Uterus (tissue), 7 donors: Measurements from ENCODE around the genes MON1B and SYCE1L.

DNA sequence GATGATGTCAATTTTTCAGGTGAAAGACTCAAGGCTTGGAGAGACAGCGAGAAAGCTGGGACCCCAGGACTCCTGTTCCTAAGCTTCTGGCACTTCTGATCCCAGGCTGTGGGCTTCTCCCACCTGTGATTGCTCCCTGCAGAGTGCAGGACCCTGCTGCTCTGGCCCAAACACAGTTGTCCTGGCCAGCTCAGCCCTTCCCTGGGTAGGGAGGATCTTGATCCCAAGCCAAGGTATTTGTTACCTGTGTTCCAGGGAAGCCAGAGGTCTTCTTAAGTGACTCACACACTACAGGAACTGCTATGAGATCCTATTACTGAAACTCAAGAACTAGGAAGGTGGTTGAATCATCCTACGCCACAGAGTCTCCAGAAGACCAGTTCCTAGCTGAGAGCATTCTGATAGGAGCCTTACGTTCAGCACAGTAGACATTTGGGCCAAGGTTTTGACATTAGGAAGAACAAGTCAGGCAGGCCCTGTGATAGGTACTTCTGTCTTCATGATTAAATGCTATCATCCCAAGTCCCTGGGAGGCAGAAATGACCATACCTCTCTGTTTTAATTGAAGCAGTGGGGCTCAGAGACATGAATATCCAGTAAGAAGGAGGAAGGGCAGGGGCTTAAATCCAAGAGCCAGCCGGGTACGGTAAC is 12.0 kb downstream of the CHST6 start:
- PRO-cap, 4 experiments, result peak in 1 of 4 experiments; most common plus-strand start position 379 of the sequence (in 1)
- RAMPAGE, long total RNA, 2 experiments, result no peak in any of the 2 experiments
- RRBS, result no CpG with 5 or more reads among the region's 5 CpGs

DNA sequence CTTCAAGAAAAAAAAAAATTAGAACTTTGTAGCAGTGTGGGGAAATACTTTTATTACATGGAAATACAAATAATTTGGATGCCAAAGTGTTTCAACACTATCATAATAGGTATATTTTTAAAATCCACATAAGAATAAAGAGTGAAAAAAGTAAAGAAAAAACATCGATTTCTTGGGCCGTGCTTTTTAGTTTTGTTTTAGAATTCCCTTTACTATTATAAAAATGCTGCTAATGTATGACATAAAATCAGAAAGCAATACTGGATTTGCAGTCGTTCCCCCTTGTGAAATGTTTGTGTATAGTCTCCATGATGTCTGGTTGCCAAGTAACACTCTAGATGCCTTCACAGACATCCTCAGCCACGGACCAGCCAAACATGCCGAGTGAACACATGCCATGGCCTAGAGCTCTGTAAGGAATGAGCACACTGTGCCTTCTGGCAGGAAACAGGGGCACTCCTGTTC is 6.5 kb upstream of the CHST6 start:
- PRO-cap, 4 experiments, result no peak in any of the 4 experiments
- RAMPAGE, long total RNA, 2 experiments, result no peak in any of the 2 experiments
- RRBS, result no CpG with 5 or more reads among the region's 5 CpGs

- PRO-cap, 4 experiments, result peak in 4 of 4 experiments; most common plus-strand start chr16:75517493 (in 2); most common minus-strand start chr16:75517330 (in 3)
- RAMPAGE, long total RNA, 2 experiments, result no peak in any of the 2 experiments
- RRBS, result 5% methylated on average over 9 of the region's 62 CpGs
Measured at GRCh38 chr16:75516913-75517684, 18.8 kb downstream of the CHST5 start.

- PRO-cap, 4 experiments, result no peak in any of the 4 experiments
- RAMPAGE, long total RNA, 2 experiments, result no peak in any of the 2 experiments
- RRBS, result no CpG with 5 or more reads among the region's 5 CpGs
Measured at GRCh38 chr16:75527677-75528354, 8.1 kb downstream of the CHST5 start.

GRCh38 chr16:75541253-75541839 is 5.4 kb upstream of the CHST5 start:
- PRO-cap, 4 experiments, result no peak in any of the 4 experiments
- RAMPAGE, long total RNA, 2 experiments, result no peak in any of the 2 experiments
- RRBS, result no CpG with 5 or more reads among the region's 5 CpGs

GRCh38 chr16:75566631-75567260 is 567 bp downstream of the GABARAPL2 start:
- PRO-cap, 4 experiments, result peak in 2 of 4 experiments; most common plus-strand start chr16:75567012 (in 2); most common minus-strand start chr16:75566892 (in 1)
- RAMPAGE, long total RNA, 2 experiments, result no peak in any of the 2 experiments
- RRBS, result 2% methylated on average over 14 of the region's 42 CpGs

DNA sequence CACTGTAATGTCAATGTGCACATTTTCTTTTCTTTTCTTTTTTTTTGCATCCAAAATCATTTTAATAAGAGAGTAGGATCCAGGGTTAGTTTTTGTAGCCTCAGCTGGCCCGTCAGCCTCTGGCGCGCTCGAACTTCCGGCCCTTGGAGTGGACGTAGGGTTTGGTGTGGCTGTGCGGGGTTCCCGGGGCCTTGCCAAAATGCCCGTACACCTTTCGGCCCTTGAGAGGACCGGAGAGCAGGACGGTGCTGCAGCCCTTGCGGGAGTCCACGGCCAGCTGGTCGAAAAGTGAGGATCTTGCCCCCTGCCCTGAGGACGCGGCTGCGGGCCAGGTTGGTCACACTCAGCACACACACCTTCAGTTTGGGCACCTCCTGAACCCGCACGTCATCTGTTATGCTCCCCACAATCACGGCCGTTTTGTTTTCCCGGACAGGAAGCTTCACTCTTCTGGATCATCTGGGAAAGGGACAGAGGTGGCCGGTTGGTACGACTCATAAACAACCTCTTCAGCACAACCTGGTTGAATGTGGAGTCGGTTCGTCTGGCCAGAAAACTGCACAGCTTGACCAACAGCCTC is 42.1 kb upstream of the CNTNAP4 start:
- PRO-cap, 4 experiments, result no peak in any of the 4 experiments
- RAMPAGE, long total RNA, 2 experiments, result no peak in any of the 2 experiments
- RRBS, result 97% methylated on average over 5 of the region's 27 CpGs

GRCh38 chr16:77190821-77191441 is at the start of gene MON1B:
Gene MON1B (plus strand): TSS chr16:77191190.
- PRO-cap, 4 experiments, result peak in 4 of 4 experiments; most common plus-strand start chr16:77190967 (in 2); most common minus-strand start chr16:77191135 (in 4)
- RAMPAGE, long total RNA, 2 experiments, result start-site peak on the plus strand in 2 of 2 experiments, at chr16:77190912-77191211 at its widest, 10 to 159 reads per replicate
- RRBS, result 1% methylated on average over 12 of the region's 44 CpGs

DNA sequence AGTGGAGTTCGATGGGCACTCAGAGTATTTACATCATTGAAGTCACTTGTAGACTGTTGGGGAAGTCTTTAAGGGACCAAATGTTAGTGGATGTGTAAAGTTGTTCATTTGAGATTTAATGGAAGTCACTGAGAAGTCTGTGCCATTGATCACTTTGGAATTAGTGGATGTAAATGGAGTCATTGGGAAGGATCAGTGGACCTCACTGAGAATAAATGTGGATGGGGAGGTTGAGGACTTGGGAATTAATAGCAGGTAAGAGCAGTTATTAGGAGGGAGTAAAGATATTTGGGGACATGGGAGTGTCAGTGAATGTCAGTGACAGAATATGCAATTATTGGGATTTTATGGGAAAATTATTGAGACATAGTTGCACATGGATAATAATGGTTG is 1.1 kb downstream of the MON1B start:
- PRO-cap, 4 experiments, result no peak in any of the 4 experiments
- RAMPAGE, long total RNA, 2 experiments, result no peak in any of the 2 experiments
- RRBS, result no CpG with 5 or more reads among the region's 1 CpG

DNA sequence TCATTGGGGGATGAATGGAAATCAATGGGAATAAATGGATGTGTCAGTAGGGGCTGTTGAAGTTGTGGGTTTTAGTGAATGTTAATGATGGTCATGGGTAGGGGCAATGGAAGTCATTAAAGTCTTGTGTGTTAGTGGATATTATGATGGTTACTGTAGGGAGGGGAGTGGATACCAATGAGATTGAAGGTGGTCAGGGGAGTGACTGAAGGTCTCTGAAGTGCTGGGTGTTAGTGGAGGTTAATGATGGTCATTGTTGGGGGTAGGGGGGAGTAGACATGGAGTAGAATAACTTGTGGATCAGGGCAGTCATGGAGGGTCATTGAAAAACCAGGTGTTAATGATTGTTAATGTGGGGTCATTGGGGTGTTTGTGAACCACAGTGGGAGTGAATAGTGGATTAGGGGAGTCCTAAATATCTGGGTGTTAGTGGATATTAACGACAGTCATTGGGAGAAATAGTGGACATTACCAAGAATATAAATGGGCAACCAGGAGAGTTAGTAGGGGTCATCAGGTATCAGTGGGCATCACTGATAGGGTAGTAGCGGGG is 1.5 kb downstream of the MON1B start:
- PRO-cap, 4 experiments, result no peak in any of the 4 experiments
- RAMPAGE, long total RNA, 2 experiments, result no peak in any of the 2 experiments
- RRBS, result no CpG with 5 or more reads among the region's 2 CpGs

GRCh38 chr16:77199233-77199592 is at the start of gene SYCE1L:
Gene SYCE1L (plus strand): TSS chr16:77199408.
- PRO-cap, 4 experiments, result no peak in any of the 4 experiments
- RAMPAGE, long total RNA, 2 experiments, result no peak in any of the 2 experiments
- RRBS, result no CpG with 5 or more reads among the region's 18 CpGs

GRCh38 chr16:77236094-77236521 is 36.9 kb downstream of the SYCE1L start:
- PRO-cap, 4 experiments, result no peak in any of the 4 experiments
- RAMPAGE, long total RNA, 2 experiments, result no peak in any of the 2 experiments
- RRBS, result no CpG with 5 or more reads among the region's 21 CpGs

DNA sequence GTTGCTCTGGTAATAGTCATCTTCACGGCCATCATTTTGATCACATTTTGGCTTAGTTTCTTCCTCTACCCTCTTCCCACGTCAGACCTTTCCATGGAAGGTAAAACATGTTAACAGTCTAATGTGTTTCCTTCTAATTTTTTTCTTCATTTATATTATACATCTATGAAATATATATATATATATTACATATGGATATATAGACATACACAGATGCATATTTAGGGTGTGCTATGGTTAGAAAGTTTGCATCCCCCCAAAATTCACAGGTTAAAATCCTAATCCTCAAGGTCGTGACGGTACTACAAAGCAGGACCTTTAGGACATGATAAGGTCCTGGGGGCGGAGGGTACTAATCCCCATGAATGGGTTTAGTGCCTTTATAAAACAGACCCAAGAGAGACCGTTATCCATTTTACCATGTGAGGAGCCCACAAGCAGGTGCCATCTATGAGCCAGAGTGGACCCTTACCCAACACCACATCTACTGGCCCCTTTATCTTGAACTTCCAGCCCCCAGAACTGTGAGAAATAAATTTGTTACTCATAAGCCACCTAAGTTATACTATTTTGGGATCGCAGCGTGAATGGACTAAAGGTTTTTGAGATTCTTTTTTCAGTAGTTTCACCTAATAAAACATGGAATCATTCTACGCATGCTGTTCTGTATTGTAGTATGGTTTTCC is 420.0 kb downstream of the WWOX start:
- PRO-cap, 4 experiments, result peak in 1 of 4 experiments; most common minus-strand start position 594 of the sequence (in 1)
- RAMPAGE, long total RNA, 2 experiments, result no peak in any of the 2 experiments
- RRBS, result no CpG with 5 or more reads among the region's 9 CpGs

GRCh38 chr16:78683855-78684256 is 584.4 kb downstream of the WWOX start:
- PRO-cap, 4 experiments, result peak in 2 of 4 experiments; most common plus-strand start chr16:78684238 (in 1); most common minus-strand start chr16:78684005 (in 2)
- RAMPAGE, long total RNA, 2 experiments, result no peak in any of the 2 experiments
- RRBS, result no CpG with 5 or more reads among the region's 5 CpGs

GRCh38 chr16:78796214-78796778 is 696.8 kb downstream of the WWOX start:
- PRO-cap, 4 experiments, result no peak in any of the 4 experiments
- RAMPAGE, long total RNA, 2 experiments, result no peak in any of the 2 experiments
- RRBS, result no CpG with 5 or more reads among the region's 3 CpGs

DNA sequence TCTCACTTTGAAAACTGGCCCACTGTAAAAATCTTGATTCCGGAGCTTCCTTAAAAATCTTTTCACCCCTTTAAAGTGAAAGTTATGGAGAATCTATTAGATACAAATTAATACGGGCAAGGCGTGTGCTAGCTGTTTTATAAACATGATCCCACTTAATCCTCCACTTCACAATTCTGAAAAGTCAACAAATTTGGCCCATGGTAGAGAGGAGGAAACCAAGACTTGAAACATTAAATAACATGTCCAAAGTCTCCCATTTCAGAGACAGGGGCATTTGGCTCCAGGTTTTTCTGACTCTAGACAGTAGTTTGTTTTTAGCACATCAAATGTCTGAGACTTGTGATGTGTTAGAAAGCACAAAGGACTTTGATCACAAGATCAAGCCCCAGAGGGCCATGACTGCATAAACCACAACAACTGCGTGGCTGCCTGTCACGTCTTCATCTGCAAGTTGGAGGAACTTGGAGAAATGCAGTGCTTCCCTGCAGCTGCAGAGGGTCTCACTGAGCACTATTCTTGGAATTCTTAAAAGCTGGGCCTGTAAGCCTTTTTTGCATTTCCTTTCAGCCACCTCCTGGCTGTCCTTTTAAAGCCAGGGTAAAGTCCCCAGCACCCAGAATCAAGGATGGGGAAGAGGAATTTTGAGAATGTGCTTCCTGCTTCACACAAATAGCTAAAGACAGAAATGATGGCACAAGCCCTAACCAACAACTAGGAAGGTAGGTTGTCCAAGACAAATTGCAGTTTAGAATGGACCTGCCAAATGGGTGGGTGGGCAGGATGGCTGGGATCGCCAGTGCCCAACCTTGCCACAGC is 431.4 kb downstream of the MAF start:
- PRO-cap, 4 experiments, result no peak in any of the 4 experiments
- RAMPAGE, long total RNA, 2 experiments, result no peak in any of the 2 experiments
- RRBS, result no CpG with 5 or more reads among the region's 6 CpGs

DNA sequence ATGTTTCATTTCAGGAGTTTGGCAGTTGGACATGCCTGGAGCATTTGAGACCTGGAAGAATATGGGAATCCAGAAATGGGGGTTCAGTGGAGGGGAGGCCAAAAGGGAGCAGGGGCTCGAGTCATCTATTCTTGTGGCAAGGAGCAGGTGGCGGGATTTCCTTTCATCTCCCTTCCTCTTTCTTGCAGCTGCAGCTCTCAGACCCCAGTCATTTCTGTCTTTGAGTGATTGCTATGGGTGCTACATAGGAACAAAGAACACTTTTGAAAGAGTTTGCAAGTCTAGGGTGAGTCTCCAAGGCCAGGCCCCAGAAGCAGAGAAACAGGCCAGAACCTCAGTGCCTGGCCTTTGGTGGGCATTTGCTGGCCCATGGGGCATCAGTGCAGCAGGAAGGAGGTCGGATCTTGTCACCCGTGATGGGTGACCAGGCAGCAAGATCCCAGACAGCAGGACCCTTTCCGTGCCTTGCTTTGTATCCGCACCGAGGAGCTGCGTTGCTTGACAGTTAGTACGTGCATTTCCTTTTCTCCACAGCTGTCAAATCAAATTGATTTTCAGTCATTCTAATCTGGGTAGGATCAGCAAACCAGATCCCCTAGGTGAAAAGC is 244.5 kb upstream of the MAF start:
- PRO-cap, 4 experiments, result no peak in any of the 4 experiments
- RAMPAGE, long total RNA, 2 experiments, result no peak in any of the 2 experiments
- RRBS, result no CpG with 5 or more reads among the region's 9 CpGs

DNA sequence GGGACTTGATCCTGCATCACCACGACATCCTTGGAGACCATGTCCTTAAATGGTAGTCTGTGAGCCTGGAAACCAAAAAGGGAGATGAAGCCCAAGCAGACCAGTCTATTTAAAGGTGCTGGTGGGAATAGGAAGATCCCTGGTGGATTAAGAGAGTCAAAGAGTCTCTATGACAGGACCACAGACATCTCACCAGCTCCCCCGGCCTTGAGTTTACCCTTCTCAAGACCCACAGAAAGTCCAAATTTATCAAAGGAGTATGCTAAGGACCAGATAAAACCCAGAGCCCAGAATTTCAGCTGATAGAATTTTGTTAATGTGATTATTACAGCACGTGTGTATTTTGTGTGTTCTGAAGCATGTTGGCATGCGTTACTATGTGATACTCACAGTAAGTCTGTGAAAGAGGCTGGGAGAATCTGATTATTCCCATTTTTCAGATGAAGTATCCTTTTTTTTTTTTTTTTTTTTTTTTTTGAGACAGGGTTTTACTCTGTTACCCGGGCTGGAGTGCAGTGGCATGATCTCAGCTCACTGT is 33.0 kb upstream of the DYNLRB2 start:
- PRO-cap, 4 experiments, result peak in 2 of 4 experiments; most common plus-strand start position 159 of the sequence (in 2)
- RAMPAGE, long total RNA, 2 experiments, result no peak in any of the 2 experiments
- RRBS, result no CpG with 5 or more reads among the region's 5 CpGs

- PRO-cap, 4 experiments, result peak in 1 of 4 experiments; most common minus-strand start chr16:80938077 (in 1)
- RAMPAGE, long total RNA, 2 experiments, result no peak in any of the 2 experiments
- RRBS, result no CpG with 5 or more reads among the region's 15 CpGs
Measured at GRCh38 chr16:80937932-80938825, 68.5 kb downstream of the CMC2 start.

- PRO-cap, 4 experiments, result no peak in any of the 4 experiments
- RAMPAGE, long total RNA, 2 experiments, result no peak in any of the 2 experiments
- RRBS, result no CpG with 5 or more reads among the region's 8 CpGs
Measured at GRCh38 chr16:81040271-81041047, 4.8 kb downstream of the ATMIN start.